Skin of body (tissue), 2 donors: ENCODE data around the genes IFIT1B and SLC16A12.

- RAMPAGE, long total RNA, result no peak
These were observed 23.9 kb downstream of the PTEN start for GRCh38 chr10:87887386-87887667.

DNA sequence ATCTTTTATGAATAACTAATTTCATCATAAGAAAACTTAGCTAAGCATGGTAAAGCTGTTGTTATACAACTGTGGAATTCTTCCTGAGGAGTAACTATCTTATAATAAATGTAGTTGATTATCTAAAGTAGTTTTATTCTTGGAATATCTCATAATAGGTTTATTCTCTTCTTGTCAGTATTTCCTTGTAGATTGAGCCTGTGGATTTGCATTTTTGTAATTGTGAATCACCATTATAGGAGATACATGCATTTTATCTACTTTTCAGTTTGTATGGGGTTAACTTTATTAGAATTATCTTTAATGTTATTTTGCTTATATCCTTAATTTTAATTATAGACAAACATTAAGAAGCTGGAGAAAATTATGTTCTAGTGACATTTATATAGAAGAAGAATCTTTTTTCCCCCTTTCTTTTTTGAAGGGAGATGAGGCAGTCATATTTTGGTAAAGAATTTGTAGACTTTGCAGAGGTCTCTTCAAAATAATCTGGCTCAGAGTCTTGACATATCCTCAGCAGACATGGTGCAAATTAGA lies 74.8 kb downstream of the PTEN start:
- RAMPAGE, long total RNA, result no peak

GRCh38 chr10:87945986-87947178 lies 83.0 kb downstream of the PTEN start:
- RAMPAGE, long total RNA, result no peak

GRCh38 chr10:88065025-88065630 lies 201.7 kb downstream of the PTEN start:
- RAMPAGE, long total RNA, result no peak

DNA sequence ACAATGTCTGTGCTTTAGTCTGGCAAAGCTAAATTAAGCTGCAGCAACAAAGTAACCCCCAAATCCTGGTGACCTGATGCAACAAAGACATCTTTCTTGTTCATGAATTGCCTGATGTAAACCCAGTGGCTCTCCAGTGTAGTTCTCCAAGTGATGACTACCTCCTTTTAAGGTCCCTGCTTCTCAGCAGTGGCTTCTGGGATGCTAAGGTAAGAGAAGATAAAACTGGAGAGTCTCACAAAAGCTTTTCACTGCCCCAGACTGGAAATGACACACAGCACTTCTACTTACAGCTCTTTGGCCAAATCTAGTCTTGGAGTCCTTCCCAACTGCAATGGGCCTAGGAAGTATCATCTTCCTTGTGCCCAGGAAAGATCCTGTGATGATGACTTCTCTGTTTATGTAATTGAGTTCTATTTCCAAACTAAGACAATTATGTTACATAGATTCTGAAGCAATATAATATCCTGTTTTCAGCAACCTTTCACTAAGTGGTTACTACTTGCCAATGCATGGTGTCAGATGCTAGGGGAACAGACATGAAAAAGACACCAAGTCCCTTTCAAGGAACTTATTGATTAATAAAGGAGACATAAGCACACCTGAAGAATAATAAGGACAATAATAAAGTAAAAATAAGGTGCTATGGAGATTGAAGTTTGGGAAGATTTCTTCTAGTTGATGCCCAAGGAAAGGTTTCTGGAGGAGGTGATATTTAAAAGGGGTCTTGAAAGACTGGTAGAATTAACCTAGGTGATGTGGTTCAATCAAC lies 234.1 kb downstream of the PTEN start:
- RAMPAGE, long total RNA, result no peak

DNA sequence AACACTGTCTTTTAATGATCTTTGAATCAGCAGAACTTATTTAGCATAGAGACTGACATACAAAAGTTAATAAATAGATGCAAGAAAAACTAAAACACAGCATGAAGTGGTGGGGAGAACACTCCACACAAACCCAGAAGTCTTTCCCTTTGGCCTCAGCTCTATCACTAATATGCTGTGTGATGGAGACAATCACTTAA lies 284.6 kb downstream of the PTEN start:
- RAMPAGE, long total RNA, result no peak

GRCh38 chr10:88234232-88234762 lies 348.8 kb downstream of the RNLS start:
- RAMPAGE, long total RNA, result no peak

DNA sequence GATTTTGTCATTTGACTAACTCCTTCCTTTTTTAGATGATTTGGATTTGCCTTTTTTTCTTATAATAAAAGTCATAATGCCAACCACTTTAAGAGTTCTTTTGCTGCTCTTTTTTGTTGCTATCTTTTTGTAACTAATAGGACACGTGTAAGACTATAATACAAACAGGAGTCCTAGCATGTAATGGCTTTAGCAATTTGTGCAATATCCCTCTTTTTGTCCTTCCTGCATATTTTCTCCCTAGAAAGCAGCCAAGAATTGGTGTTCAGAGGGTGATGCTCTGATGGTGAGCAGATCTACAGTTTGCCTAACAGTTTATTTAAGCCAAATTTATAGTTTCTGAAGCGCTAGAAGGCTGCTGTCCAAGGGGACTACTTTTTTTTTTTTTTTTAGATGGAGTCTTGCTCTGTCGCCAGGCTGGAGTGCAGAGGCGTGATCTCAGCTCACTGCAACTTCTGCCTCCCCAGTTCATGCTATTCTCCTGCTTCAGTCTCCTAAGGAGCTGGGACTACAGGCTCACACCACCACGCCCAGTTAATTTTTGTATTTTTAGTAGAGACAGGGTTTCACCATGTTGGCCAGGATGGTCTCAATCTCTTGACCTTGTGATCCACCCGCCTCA lies 18.9 kb upstream of the FAS start:
- RAMPAGE, long total RNA, result no peak

DNA sequence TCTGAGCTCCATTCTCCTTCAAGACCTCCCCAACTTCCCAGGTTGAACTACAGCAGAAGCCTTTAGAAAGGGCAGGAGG lies 427 bp upstream of the FAS start:
- RAMPAGE, long total RNA, result no peak

- RAMPAGE, long total RNA, result no peak
These were observed 9.6 kb downstream of the LIPA start for GRCh38 chr10:89241945-89242382.

DNA sequence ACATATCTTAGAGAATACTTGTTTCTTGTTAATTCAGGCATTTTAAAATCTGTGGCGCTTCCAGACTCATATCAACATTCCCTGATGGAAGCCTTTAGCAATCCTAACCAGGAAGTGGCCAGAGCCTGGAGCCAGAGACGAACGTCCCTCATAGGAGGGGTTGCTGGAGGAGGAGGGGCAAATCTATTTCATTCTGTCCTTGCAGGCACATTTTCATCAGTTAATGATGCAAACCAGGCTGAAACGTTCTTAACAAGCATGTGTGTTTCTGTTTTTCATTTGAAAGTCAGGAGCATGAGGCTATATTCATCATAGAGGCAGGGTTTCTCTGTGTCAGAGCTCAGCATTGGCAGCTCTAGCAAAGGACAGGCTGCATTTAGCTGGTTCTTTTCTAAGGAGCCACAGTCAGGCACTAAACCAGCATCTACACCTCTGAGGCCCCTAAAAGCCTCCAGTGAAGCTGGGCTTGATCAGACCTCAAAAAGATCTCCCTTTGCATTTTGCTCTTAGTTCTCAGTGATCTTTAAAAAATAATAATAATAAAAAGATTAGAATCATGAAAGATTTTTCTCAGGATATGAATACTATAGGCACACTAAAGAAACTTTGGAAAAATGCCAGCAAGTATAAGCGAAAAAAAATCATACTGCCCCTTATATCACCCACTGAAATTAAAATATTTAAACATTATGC lies 17.7 kb upstream of the IFIT2 start:
- RAMPAGE, long total RNA, result no peak

DNA sequence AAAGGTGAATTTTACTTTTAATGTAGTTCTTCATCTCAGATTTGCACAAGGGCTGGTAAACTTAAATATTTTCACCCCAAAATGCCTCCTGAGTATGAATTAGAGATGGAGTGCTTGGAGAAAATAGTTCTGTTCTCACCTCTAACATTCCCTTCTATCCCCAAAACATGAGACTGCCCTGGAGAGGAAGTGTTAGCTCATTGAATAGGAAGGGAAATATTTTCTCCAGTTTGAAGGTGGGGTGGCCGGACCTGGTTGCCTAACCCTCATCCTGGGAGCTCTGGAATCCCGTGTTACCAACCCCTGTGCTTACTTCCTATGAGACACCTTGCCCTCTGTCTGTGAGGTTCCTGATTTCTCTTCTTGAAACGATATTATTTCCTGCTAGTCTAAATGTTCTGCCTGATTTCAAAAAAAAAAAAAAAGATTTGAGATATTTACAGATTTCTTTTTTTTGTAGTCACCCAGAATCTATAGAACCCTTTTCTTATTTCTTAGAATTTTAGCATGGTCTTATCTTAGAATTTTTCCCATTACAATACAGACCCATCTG lies 830 bp downstream of the IFIT2 start:
- RAMPAGE, long total RNA, result no peak

DNA sequence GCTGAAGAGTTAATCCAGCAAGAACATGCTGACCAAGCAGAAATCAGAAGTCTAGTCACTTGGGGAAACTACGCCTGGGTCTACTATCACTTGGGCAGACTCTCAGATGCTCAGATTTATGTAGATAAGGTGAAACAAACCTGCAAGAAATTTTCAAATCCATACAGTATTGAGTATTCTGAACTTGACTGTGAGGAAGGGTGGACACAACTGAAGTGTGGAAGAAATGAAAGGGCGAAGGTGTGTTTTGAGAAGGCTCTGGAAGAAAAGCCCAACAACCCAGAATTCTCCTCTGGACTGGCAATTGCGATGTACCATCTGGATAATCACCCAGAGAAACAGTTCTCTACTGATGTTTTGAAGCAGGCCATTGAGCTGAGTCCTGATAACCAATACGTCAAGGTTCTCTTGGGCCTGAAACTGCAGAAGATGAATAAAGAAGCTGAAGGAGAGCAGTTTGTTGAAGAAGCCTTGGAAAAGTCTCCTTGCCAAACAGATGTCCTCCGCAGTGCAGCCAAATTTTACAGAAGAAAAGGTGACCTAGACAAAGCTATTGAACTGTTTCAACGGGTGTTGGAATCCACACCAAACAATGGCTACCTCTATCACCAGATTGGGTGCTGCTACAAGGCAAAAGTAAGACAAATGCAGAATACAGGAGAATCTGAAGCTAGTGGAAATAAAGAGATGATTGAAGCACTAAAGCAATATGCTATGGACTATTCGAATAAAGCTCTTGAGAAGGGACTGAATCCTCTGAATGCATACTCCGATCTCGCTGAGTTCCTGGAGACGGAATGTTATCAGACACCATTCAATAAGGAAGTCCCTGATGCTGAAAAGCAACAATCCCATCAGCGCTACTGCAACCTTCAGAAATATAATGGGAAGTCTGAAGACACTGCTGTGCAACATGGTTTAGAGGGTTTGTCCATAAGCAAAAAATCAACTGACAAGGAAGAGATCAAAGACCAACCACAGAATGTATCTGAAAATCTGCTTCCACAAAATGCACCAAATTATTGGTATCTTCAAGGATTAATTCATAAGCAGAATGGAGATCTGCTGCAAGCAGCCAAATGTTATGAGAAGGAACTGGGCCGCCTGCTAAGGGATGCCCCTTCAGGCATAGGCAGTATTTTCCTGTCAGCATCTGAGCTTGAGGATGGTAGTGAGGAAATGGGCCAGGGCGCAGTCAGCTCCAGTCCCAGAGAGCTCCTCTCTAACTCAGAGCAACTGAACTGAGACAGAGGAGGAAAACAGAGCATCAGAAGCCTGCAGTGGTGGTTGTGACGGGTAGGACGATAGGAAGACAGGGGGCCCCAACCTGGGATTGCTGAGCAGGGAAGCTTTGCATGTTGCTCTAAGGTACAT lies 11.6 kb downstream of the IFIT3 start:
- RAMPAGE, long total RNA, result no peak

GRCh38 chr10:89373299-89373794 lies 4.5 kb upstream of the IFIT1B start:
- RAMPAGE, long total RNA, result no peak

- RAMPAGE, long total RNA, result no peak
These were observed at the start of gene IFIT1B for GRCh38 chr10:89377801-89378331. TSS of gene IFIT1B (plus strand) at chr10:89378056.

- RAMPAGE, long total RNA, result no peak
These were observed at the start of gene SLC16A12 for GRCh38 chr10:89534910-89536353. TSS of gene SLC16A12 (minus strand) at chr10:89535594.

GRCh38 chr10:89602840-89603478 lies 42.1 kb downstream of the PANK1 start:
- RAMPAGE, long total RNA, result no peak

GRCh38 chr10:89633332-89633910 lies 11.6 kb downstream of the PANK1 start:
- RAMPAGE, long total RNA, result no peak

DNA sequence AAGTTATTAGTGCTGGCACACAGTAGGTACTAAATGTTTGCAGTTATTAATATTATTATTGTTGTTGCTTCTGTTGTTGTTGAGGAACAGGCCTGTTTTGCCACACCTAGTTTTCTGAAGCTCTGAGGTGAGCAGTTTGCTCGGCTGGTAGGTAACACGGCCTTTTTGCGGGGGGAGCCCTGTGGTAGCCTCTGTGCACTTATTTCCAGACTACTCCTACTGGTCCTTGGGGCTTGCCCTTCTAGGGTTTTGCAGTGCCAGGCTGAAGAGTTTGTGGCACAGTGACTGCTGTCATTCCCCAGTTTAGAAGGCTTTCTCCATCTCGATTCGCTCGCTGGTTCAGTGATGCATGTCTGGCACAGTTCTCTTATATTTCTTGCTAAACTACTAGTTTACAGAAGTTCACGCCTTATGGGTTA lies 656 bp downstream of the KIF20B start:
- RAMPAGE, long total RNA, result no peak

DNA sequence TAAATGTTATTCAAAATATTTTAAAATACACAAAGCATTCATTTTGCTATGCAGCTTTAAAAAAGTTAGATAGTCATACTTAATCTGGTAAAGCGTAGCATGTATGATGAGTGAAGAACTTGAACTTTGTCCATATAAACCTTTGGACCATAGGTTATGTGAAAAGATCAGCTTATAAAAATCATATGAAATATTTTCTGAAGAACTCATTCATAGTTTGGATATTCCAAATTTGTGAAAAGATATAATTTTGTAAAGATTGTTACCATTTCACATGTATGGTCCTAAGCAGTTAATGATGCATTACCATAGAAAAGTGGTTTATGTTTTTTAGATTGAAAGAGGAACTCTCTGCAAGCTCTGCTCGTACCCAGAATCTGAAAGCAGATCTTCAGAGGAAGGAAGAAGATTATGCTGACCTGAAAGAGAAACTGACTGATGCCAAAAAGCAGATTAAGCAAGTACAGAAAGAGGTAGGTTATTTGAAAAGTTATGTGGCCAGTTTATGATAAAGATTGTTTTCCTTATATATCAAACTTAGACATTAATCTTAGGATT lies 37.3 kb downstream of the KIF20B start:
- RAMPAGE, long total RNA, result no peak